LUHMES (cell line): ENCODE data around the genes ZNF853, ZNF316, RPA3, THSD7A and VWDE.

GRCh38 chr7:6614921-6615820, at the start of gene ZNF853:
ZNF853 (plus strand) TSS chr7:6615610.
- PRO-cap = bidirectional peak, plus-strand start at chr7:6615624, minus-strand start at chr7:6615457

GRCh38 chr7:6623813-6624293, 8.4 kb downstream of the ZNF853 start:
- PRO-cap = no peak

- PRO-cap = bidirectional peak, plus-strand start at chr7:6637318, minus-strand start at chr7:6637213
Measured at GRCh38 chr7:6636973-6637467, at the start of gene ZNF316. ZNF316 (plus strand) TSS chr7:6637318.

DNA sequence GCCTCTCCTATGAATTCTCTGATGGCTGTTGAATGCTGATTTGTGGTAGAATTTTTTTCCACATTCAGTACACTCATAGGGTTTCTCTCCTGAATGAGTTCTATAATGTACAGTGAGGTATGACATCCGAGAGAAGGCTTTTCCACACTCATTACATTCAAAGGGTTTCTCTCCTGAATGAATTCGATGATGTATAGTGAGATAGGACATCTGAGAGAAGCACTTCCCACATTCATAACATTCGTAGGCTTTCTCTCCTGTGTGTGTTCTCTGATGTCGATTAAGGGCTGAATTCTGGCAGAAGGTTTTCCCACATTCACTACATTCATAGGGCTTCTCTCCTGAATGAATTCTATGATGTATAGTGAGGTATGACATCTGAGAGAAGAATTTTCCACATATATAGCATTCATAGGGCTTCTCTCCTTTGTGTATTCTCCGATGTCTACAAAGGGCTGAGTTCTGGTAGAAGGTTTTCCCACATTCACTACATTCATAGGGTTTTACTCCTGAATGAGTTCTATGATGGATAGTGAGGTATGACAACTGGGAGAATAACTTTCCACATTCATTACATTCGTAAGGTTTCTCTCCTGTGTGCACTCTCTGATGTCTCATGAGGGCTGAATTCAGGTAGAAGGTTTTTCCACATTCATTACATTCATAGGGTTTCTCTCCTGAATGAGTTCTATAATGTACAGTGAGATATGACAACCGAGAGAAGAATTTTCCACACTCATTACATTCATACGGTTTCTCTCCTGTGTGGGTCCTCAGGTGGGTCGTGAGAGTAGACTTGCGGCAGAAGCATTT, 15.7 kb downstream of the ZNF12 start:
- PRO-cap = no peak

DNA sequence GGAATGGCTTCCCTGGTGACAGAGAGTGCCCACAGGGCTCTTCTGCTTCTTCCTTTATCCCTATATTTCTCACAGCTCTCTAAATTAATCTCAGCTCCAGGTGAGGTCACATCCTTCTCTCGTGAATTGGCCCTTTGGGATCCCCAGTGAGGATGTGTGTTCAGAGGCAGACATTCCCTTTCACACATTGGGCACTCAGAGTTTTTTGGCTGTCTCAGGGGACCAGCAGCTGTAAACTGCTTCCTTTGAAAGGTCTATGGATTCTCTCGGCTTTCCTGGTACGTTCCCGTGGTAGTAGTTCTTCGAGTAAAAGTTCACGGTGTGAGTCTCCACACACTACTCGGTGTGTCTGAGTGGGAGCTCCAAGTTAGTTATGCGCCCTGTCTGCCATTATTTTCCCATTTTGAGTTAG, 19.6 kb downstream of the C1GALT1 start:
- PRO-cap = no peak

GRCh38 chr7:7705731-7706360, 12.6 kb downstream of the RPA3 start:
- PRO-cap = no peak

- PRO-cap = no peak
Measured at GRCh38 chr7:7718329-7719056, at the start of gene RPA3. RPA3 (minus strand) TSS chr7:7718607.

DNA sequence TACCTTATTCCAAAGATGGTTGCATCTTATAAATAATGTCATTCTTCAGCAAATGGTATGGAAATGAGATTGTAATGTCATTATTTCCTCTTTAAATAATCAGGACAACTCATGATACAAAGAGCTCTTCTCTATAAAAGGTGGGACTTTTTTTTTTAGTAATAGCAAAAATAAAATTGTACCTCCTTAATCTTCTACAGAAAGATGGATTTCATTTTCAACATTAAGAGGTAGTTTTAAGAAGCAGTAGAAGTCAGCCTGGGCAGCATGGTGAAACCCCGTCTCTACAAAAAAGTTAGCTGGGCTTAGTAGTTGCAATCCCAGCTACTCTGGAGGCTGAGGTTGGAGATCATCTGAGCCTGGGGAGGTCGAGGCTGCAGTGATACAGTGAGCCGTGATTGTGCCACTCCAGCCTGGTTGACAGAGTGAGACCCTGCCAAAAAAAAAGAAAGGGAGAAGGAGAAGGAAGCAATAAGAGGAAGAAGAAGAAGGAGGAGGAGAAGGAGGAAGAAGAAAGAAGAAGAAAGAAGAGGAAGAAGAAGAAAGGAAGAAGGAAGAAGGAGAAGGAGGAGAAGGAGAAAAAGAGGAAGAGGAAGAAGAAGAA, 86.0 kb upstream of the GLCCI1 start:
- PRO-cap = no peak

DNA sequence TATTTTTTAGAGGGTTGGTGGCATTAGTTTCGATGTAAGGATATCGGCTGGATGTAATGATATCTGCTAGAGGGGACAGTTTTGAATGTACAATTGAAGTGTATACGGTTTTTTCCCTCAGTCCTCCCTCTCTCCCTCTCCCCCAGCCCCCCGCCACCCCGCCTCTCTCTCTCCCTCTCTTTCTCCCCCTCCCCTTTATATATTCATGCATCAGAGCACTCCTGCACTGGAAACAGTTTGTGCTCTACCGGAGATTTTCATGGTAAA, 1.6 kb downstream of the GLCCI1 start:
- PRO-cap = no peak

DNA sequence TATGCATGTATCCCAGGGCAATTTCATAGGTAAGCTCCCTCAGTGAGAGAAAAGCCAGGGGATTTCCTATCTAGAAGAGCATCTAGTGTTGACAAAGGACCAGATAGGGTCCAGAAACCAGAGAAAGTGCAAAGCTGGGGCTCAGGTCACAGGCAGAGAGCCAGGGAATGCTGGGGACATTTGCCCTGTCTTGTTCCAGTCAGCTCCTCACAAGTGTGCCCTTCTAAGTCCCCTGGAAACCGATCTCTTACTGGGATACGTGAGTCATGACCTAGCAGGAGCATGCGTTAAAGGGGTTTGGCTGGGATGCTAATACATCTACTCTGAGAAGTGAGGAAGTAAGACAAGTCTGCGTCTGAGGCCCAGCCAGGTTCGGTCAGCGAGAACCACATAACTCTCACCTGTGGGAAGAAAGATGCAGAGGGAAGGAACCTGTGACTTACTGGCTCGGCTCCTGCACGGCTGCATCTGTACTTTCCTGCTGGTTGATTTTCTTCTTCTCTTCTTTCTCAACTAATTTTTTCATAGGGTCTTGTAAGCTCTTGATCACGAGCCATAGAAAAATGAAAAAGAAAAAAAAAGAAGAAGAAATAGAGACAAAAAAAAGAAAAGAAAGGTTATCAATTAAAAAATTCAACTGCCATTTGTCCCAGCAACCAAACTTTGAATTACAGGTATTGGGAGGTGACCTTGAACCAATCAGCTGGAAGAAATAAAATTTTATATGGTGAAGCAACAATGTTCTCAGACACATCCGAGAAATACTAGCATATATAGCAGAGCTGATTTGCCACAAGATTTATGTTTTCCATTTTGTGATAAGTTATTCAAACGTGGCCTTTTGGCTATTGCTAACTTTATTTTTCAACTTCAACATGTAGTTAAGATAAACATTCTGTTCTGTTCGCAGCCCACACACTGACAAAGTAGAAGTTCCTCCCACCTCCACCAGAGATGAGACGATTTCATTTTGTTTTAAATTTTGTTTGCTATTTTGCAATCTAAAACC, 118.2 kb downstream of the ICA1 start:
- PRO-cap = no peak

GRCh38 chr7:8261256-8261733, 672 bp downstream of the ICA1 start:
- PRO-cap = no peak

DNA sequence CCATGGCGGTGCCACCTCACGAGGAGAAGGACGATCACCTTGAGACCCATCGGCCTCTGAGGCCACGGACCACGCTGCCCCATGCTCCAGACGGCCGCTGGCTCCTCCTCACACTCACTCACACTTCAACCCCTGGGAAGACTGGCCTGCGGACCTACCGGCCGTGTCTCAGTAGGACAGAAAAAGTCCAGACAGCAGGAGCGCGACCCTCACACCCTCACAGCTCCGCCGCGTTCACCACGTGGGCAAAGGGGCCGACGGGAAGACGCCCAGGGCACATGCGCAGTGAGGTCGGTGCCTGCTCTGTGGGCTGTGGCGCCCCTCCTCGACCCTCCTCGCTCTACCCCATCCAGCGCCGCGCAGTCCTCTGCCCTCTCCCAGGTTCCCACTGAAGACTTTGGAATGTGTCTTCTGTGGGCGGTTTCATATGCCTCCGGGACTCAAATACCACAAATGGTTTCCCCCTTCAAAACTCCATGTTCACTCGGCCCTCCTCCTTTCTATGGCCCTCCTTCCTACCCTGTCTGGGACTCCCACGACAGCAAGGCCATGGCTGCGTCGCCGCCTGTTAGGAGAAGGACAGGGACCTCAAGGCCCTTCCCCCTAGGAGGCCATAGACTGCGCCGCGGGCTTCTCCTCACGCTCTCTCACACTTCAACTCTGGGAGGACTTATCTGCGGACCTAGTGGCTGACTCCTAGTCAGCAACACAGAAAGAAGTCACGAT, 160.1 kb downstream of the NDUFA4 start:
- PRO-cap = no peak

- PRO-cap = no peak
Measured at GRCh38 chr7:11028415-11029023, 54.8 kb downstream of the PHF14 start.

DNA sequence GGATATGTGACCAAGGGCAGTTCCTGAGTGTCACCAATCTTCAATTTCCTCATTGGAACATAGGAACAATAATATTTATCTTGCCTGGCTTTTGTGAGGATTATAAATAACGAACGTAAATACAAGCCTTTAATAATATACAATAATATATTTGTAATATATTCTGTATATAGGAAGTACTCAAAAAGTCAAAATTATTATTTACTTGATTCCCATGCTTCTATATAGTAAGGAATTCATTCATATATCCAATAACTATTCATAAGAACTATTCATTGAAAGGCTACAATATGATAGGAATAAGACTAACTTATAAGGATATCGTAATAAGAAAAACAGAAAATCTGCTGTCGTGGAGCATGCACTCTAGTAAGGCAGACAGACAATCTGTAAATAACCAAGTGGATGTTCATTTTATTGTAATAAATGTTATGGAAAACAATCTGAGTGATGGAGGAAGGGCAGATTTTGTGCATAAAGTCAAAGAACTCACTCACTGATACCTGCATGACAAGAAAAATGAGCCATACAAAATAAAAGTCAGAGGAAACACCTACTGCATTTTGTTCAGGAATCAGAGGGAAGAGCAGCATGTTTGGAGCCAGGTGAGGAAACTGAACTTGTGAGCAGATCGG, 178.8 kb downstream of the PHF14 start:
- PRO-cap = no peak

DNA sequence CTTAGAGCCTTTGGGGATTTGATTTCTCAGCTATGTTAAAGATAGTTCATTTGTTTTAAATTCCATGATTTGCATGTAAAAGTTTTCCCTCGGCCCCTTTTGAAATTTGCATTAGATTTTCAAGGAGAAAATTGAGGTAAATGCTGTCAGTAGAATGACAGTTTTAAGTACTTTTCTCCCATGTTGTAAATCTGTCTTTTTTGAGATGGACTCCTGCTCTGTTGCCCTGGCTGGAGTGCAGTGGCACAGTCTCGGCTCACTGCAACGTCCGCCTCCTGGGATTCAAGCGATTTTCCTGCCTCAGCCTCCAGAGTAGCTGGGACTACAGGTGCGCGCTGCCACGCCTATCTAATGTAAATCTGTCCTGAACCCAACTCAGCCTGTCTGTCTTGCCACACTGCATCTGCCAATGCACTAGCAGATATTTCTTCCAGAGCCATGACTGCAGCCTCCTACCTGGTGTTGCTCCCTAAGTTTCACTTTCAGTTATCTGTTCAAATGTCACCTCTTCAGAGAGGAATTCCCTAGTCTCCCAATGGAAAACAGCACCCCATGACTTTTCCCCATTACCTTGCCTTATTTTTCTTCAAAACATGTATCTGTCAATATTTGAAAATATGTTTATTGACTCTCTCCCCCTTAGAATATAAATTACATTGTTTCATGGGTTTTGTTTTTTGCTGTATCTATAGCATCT, 264.1 kb downstream of the PHF14 start:
- PRO-cap = no peak

DNA sequence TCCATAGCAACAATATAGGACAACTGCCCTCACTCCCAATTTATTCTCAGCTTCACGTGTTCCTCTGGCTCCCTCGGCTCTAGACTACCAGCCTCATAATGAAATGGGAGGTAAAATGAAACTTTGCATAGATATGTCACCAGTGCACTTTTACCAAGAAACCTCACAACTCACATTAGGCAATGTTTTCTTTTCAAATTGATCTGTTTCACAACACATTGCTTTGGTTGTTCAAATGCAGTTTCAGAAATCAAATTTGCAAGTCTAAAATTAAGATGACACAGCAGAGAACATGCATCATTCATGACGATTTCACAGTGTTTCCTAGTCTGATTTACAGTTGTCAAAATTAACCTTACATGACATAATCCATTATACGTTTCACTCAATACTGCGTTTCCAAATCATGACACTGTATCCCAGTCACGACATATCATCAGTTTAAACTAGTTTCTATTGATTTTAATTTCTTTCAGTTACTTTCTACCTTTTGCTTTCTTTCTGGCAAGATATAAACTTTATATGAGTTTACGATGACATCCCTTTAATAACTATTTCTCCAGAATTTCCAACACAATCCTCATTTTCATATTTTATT, 211.0 kb downstream of the THSD7A start:
- PRO-cap = no peak

- PRO-cap = bidirectional peak, plus-strand start at chr7:11832371, minus-strand start at chr7:11832199
Measured at GRCh38 chr7:11831437-11832646, at the start of gene THSD7A. THSD7A (minus strand) TSS chr7:11832198.

GRCh38 chr7:12403149-12404156, at the start of gene VWDE:
VWDE (minus strand) TSS chr7:12403865.
- PRO-cap = no peak

DNA sequence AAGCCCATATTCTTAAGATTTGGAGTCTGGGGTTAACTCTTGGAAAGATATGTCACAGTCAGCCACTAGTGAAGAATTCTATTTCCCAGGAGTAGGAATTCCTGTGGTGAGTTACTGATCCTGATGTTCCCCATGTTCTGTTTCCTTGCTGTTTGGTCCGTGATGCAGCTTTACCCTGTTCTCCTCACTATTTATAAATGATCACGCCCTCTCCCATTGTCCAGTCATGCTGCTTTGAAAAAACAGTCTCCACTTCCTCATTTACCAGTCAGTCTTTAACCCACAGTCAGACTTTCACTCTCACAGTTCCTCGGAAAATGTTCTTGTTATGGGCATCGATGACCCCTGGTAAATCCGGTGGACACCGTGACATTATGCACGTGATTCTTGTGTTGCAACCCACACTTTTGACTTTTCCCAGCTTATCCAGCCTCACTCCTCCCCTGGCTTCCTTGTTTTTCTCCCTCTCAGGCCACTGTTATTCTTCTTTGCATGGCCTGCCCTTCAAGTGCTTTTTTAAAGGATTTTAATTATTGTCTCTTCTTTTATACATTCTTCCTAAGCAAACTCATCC, 14.4 kb downstream of the SCIN start:
- PRO-cap = no peak

DNA sequence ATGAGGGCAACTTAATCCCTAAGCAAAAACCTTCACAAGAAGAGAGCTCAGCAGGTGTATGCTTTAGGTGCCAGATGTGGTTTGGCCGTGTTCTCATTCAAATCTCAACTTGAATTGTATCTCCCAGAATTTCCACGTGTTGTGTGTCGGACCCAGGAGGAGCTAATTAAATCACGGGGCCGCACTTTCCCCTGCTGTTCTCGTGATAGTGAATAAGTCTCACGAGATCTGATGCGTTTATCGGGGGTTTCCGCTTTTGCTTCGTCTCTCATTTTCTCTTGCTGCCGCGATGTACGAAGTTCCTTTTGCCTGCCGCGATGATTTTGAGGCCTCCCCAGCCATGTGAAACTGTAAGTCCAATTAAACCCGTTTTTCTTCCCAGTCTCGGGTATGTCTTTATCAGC, 244.0 kb downstream of the ARL4A start:
- PRO-cap = no peak